Cardiac ventricle fibroblast (primary cell): Measurements from ENCODE around the genes FAHD2B, TMEM131 and C2orf15.

DNA sequence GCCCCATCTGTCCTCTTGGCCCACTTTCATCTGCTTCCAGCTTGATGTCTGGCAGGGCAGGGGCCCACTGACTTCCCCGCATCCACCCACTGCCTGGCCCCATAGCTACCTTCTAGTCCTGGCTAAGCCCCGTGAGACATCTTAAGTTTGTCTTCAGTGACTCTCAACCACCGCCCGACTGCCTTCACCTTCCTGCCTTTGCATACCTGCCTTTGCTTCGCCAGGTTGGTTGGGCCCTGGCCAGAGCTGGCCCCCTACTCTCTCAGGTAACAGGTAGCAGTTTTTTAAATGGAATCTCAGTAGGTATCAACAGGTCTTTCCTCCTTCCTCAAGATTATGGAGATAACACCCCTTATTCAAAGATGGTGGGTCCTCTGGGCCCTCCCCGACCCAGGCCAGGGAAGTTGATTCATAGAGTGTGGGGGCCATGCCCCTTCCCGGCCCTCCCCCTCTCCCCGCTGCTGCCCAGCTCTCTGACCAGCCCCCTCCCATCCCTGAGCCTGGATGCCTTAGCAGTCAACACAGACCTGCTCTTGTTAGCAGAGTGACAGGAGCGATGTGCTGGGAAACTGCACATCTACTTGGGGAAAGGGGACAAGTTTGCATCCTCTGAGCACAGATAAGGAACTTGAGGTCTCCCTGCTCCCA is 2.9 kb downstream of the ARID5A start:
- RAMPAGE, long total RNA: no peak

- RAMPAGE, long total RNA: no peak
Observed at GRCh38 chr2:96551543-96552369, 15.2 kb downstream of the ARID5A start.

DNA sequence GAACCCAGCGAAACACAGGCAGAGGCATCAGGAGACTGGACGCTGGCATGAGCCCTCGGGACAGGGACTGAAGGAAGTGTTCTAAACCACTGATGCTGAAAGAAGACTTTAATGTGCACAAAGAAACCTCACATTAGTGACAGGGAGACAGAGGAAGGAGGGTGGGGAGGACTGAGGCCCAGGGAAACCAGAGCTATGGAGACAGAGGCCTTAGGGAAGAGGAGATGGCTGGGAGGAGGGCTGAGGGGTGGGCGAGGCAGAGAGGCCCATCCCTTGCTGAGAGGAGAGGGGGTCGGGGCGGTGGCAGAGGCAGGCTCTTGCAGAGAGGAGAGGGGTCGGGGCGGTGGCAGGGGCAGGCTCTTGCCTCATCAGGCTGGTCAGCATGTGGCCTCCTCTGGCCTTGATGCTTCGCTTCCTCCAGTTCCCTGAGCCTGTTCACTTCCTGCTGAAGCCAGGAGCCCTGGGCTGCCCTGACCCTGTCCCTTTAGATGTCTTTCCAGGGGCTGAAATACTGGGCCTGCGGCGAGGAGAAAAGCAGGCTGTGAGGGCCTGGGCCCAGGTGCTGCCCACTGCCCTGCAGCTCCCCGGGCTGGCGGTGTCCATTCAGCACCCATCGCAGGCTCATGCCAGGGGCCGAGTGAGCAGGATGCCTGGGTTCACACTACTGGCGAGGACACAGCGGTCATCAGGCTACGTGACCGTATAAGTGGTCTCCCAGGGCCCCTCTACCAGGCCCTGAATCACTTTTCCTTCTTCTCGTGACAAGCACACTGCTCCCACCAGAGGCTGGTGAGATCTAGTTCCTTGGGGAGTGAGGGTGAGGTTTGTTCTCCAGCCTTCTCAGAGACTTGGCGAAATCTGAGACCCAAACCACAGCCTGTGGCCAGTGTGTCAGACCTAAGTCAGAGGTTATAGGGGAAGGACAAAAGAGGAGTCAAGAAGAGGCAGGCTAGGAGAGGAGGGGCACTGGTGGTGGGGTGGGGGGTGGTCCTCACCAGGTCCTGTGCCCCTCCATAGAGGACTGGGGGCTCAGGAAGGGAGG is 6.2 kb upstream of the SEMA4C start:
- RAMPAGE, long total RNA: no peak

DNA sequence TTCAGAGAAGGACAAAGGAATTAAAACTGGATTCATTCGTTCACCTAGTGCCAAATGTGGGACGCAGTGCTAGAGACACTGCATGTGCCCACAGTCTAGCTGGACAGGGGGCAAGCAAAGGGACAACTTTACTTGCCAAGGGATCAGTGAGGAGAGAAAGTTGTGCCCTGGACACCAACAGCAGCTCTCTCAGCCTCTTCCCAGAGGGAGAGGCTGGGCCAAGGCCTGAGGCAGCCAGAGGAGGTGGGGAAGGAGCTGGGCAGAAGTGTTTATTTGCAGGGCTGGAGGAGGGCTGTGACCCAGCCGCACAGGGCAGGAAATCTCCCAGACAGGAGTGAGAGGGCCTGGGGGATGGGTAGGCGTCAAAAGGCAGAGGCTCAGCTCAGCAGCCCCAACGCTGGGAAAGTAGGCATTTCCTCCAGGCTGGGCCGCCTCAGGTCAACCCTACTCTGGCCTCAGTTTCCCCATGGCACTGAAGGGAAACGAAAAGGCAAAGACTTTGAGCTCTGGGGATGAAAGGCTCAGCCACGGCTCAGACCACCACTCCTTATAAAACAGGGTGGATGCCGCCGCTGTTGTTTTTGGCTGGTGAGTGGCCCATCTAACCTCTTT is 21.7 kb upstream of the SEMA4C start:
- RAMPAGE, long total RNA: no peak

DNA sequence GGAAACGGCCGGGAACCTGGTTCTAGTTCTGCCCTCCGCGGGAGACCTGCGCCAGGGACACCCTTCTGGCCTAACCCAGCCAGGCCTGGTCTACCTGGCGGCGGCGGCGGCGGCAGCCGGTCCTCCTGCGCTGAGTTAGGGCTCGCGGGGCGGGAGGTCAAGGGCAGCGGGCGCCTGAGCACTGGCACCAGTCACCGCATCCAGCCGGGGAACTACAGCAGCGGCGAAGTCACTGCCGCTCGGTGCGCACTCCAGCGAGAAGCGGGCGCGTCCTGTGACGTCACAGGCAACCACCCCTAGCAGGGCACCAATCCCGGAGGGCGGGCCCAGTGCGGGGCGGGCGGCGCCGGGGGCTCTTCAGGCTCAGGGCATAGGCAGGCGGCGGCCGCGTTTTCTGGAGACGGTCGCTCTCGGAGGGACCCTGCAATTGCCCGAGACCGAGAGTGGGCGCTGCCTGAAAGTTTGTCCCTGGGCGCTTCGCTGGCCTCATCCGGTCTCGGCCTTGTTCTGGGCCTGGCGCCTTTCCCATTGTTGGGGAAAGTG is at the start of gene FAHD2B:
Gene FAHD2B (minus strand): TSS at position 276 of the 543 bp plus-strand sequence.
- RAMPAGE, long total RNA: no peak

- RAMPAGE, long total RNA: no peak
Observed at GRCh38 chr2:97194668-97195123, 81.7 kb downstream of the ANKRD36 start.

DNA sequence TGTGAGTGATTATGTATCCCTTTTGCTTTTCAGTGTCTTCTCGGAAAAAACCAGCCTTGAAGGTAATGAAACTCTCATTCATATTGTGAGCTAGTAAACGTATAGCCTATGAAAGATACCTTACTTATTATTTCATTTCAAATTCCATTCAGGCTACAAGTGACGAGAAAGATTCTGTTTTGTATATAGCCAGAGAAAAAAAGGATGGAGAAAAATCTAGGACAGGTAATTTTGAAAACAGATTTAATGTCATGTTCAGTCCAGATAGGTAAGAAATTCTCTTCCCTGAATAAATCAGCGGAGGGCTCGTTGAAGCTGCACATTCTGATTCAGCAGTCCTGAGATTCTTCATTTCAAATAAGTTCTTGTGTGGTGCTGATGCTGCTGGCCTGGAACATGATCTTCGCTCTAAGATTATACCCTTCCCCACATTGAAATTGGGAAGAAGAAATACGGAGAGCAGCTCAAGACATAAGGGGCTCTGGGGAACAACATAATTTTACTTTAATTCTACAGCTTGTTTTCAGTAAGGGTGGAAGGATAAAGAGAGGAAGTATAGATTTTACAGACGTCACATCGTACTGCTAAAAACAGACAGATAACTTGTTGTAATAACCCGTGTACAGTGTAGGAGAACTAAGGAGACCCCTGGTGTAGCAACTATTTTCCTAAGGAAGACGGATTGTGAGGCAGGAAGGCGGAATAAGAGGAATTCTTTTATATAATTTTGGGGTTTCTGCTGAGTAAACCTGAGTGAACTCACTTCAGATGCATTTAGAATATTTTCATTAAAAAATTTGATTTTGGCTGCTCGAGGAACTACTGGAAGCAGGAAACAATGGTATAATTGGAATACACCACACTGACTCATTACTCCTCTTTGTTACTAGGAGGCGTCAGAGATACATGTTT is 97.0 kb downstream of the ANKRD36 start:
- RAMPAGE, long total RNA: no peak

- RAMPAGE, long total RNA: no peak
Observed at GRCh38 chr2:97541677-97542058, 48.0 kb downstream of the ANKRD36B start.

DNA sequence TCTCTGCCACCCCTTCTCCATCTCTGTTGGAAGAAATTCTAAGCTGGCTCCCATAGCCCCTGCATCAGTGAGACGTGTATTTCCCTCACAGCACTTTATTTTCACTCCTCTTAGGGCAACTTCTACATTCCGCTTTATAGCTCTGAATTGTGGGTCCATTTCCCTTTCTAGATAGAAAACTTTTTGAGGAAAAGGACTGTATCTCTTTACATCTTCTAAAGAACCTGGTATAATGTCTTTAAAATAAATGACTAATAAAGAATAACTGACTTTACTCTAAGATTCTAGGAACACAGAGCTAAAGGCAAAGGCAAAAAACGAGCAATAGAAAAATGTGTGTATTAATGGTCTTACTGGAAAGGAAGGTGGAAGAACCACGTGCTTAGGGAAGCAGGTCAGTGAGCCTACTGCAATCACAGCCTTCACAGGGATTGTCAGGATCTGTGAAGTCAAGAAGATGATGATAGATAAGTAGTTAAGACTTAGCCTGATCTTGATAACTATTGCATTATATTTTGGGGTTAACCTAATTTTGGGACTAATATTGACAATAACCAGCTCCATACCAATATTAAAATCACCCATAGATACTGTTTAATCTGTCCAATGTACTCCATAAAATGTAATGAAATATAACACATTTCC is 96.1 kb downstream of the ZAP70 start:
- RAMPAGE, long total RNA: no peak

GRCh38 chr2:97831236-97831938 is 118.0 kb downstream of the ZAP70 start:
- RAMPAGE, long total RNA: no peak

- RAMPAGE, long total RNA: no peak
Observed at GRCh38 chr2:97995760-97996476, at the start of gene TMEM131. Gene TMEM131 (minus strand): TSS chr2:97995948.

DNA sequence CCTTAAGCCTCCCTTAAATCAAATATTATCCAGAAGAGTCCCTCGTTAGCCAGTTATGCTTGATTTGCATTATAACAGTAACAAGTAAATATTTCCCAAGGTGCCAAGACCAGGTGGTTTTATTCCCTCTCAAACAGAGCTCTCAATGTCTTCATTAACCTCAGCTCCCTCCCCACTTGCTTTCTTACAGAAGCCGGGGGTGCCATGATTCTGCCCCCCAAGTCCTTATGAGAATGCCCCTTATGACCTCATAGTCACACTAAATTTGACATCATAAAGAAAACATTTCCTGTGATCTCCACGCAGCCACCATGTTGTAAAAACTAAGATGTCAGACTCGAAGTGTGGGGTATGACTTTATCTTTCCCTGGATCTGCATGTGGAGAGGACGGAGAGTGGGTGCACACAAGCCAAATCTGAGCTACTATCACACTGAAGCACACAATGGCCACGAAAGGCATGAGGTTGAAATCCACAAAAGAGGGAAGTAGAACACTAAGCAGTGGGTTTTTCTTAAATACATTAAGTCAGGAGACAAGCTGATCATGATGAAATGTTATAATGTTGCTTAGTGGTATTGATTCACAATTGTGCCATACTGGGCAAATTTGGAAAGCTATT is 101.0 kb upstream of the CNGA3 start:
- RAMPAGE, long total RNA: no peak

- RAMPAGE, long total RNA: no peak
Observed at GRCh38 chr2:98463606-98464510, 19.2 kb downstream of the INPP4A start.

GRCh38 chr2:98483044-98483704 is 38.5 kb downstream of the INPP4A start:
- RAMPAGE, long total RNA: no peak

DNA sequence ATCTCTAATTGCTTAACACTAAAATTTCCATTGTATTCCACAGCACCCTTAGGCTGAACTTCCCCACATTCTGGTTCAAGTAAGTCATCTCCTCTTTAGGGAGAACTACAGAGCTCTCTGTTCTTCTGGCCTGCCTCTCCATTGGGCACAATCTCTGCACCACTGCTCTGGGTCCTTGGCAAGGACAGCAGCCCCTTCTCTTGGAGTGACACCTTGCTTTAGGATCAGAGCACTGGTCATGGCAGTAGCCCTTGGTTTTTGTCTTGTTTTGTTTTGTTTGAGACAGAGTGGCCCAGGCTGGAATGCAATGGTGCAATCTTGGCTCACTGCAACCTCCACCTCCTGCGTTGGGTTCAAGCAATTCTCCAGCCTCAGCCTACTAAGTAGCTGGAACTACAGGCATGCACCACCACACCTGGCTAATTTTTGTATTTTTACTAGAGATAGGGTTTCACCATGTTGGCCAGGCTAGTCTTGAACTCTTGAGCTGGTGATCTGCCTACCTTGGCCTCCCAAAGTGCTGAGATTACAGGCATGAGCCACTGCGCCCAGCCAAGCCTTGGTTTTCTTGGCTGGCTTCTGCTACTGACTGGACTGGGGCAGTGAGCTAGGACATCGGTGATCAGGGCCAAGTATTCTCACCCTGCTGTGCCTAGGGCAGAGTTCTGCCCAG is 24.3 kb downstream of the UNC50 start:
- RAMPAGE, long total RNA: no peak

GRCh38 chr2:98637350-98638214 is 29.2 kb downstream of the UNC50 start:
- RAMPAGE, long total RNA: no peak

DNA sequence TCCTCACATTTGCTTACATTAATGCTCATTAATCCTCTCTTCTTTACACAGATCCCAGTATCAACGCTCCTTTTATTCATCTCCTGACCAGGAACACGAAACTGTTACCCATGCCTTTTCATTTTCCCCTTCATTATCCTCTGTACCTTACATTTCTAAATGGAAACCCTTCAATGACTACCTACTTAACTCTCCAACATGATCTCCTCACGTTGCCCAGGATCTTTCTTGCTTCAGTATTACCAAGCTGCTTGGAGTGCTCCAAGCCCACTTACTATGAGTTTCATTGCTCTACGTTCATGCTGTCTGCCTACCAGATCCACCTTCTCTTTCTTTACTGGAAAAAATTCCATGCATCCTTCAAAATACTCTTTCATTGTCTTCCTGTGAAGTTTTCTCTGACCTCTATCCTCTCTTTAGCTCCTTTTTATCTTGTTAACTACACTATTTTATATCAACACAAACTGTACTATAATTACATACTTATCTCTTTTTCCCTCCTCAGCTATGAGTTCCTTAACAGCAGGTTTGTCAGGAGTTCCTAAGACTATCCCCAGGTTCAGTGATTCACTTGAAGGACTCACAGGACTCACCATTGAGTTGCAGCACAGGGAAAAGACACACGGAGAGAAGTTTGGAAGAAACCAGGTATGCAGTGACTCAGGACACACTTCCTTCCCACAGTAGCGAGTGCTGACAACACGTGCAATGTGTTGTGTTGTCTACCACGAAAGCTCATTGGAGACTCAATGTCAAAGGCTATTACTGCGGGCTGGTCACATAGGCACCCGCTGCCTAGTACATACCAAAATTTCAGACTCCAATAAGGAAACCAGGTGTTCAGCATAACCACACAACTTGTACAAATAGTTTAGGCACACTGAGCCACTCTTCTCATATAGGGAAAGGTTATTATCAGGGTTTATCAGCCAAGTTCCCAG is 32.2 kb downstream of the MGAT4A start:
- RAMPAGE, long total RNA: no peak

DNA sequence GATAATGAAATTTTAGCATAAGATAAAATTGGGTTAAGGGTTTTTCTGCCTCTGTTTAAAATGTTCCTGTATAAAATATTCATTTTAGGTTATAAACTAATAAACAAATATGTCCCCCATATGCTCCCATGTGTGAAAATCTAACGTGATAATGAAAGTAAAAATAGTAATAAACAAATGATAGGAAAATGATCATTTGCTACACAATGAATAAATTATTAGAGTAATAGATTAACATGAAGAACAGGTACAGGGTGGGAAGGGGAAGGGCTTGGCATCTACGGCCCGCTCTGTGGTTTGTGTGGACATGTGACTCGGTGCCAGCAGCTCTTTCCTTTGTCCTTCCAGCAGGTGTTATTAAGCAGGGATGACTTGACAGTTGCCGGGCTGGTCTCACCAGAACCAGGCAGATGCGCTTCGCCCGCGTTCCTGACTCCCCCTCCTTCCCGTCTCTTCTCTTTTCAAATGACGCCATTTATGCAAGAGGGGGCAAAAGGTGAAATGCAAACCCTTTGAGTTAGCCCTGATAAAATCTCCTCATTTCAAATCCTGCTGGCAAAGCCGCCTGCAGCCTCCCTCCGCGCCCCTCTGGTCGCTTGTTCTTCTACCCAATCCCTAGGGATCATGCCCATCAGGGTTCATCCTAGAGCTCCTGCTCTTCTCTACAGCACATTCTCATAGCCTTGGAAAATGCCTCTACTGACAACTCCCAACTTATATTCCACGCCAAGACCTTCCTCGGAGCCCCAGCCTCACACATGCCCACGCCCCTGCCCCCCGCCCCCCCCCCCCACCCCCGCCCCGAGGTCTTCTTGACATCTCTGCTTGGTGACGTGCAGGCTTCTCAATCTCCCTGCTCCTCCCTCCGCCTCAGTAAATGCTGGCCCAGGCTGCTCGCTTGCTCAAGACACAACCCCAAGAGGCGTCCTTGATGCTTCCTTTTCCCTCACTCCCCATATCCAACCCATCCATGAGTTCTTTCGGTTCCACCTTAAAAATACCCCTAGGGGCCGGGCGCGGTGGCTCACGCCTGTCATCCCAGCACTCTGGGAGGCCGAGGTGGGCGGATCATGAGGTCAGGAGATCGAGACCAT is 39.0 kb upstream of the MGAT4A start:
- RAMPAGE, long total RNA: no peak

GRCh38 chr2:99140986-99142140 is at the start of gene C2orf15:
Gene C2orf15 (plus strand): TSS chr2:99141707.
- RAMPAGE, long total RNA: no peak

DNA sequence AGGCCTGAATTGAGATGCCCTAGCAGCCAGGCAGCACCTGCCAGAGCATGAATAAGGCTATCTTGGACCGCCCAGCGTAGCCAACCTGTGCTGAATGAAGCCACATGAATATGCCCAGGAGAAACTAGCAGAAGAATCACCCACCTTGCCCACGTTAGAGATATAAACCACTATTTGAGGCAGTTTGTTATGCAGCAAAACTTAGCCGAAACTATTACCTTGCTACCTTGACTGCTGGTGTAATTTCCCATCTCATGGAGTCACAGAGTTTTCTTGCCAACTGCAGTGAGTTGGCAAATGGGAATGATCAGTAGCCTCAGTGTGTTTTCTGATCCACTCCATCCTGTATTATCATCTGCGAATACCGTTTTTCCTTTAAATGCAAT is 676 bp downstream of the TSGA10 start:
- RAMPAGE, long total RNA: no peak